ENCODE measurements around a stretch of chr2.

DNA sequence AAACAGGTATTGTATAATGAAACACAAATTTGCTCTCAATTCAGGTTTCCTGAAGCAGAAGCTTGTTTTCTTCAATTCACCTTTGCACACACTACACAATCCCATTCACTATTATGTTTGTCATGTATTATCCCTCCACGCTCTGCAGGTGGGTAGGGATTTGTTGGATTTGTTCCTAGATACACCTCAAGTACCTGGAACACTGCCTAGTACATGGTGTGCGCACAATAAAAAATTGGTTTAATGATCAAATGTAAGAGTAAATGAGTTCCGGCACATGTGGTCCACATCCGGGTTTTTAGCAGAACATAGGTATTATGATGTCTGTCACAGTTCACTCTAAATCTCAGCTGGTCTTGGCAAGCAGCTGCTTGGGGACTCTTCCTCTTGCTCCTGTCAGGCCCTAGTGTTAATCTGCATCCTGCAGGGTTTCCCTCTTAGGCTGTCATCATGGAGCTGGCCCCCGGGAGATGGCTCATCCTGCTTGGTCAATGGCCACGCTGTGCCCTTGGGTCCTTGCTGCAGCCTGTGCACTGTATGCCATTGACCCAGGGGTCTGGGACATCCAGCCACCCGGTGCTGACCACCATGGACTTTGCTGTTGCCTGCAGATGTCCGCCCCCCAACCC is 21.8 kb upstream of the IL1R1 start:
- RRBS, result no CpG with 5 or more reads among the region's 8 CpGs

DNA sequence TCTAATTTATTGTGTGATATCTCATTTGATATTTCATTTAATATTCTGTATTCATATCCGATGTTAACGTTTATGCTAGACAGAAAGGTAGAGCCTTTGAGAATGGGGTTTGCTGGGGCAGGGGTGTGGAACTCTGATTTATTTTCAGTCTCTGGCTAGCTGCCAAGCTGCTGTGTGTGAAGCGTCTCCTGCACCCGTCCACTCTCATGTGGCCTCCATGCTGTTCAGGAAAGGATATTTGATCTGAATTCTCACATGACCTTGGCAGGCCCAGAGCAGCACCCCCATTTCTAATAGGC is 1.5 kb downstream of the IL1R1 start:
- RRBS, result no CpG with 5 or more reads among the region's 4 CpGs

GRCh38 chr2:102358447-102358975 is 2.9 kb downstream of the IL18R1 start:
- RRBS, result no CpG with 5 or more reads among the region's 9 CpGs

- RRBS, result no CpG with 5 or more reads among the region's 6 CpGs
Measured at GRCh38 chr2:102421680-102422448, 1.1 kb upstream of the IL18RAP start.

- RRBS, result no CpG with 5 or more reads among the region's 3 CpGs
Measured at GRCh38 chr2:102685461-102685965, 51.2 kb downstream of the MFSD9 start.

- RRBS, result no CpG with 5 or more reads among the region's 11 CpGs
Measured at GRCh38 chr2:102735676-102736057, 1.0 kb downstream of the MFSD9 start.

- RRBS, result no CpG with 5 or more reads among the region's 5 CpGs
Measured at GRCh38 chr2:102802281-102802749, 40.5 kb downstream of the TMEM182 start.

GRCh38 chr2:102803848-102804059 is 41.9 kb downstream of the TMEM182 start:
- RRBS, result no CpG with 5 or more reads among the region's 8 CpGs

DNA sequence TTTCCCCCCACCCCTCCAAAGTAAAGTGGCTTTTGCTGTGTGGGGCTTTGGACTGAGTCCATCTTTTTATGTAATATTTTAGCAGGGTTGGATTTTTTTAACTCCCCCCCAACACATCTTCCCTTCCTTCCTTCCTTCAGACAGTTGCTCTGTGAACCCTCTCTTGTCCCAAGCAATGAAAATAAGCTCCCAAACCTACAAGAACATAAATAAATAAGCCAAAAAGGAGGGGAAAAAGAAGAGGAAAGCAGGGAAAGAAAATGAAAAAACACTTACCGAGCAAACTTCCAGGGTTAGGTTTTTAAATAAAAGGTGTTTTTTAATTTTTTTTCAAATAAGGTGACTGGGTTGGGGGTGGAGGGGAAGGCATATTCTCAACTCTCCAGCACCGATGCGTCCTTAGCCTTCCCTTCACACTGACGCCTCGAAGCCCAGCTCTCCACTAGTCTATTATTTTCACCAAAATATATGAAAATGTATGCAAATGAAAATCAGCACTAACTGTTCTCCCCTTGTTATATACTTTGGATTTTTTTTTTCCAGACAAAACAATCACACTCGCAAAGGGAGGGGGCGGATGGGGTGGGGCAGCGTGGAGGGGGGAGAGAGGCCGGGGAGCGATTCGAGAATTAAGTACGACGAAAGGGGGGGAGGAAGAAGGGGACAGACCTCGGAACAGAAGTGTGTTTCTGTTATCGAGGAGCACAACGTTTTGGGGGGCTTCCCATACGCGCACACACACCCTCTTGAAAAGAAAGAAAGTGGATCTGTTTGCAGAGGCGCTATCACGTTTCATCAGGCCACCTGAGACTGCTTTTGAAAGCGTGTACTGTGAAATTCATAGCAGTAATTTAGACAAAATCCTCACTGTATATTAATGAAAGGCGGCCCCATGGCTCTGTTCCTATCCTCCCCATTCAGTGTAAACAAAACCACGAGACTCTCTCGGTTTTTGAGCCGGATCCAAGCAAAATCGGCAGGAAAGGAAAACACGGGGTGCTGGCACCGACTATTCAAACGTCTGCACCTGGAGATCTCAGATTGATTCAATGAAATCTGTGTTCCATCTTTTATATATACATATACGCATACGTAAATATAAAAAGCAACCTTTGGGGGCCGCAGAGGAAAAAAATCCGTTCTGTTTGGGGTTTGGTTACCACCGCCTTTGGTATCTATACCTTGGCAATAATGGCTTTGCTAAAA is 2.5 kb upstream of the POU3F3 start:
- RRBS, result no CpG with 5 or more reads among the region's 34 CpGs

GRCh38 chr2:104889254-104889700 is 35.4 kb downstream of the POU3F3 start:
- RRBS, result no CpG with 5 or more reads among the region's 6 CpGs

- RRBS, result no CpG with 5 or more reads among the region's 4 CpGs
Measured at GRCh38 chr2:105125444-105125926, 87.6 kb downstream of the MRPS9 start.

DNA sequence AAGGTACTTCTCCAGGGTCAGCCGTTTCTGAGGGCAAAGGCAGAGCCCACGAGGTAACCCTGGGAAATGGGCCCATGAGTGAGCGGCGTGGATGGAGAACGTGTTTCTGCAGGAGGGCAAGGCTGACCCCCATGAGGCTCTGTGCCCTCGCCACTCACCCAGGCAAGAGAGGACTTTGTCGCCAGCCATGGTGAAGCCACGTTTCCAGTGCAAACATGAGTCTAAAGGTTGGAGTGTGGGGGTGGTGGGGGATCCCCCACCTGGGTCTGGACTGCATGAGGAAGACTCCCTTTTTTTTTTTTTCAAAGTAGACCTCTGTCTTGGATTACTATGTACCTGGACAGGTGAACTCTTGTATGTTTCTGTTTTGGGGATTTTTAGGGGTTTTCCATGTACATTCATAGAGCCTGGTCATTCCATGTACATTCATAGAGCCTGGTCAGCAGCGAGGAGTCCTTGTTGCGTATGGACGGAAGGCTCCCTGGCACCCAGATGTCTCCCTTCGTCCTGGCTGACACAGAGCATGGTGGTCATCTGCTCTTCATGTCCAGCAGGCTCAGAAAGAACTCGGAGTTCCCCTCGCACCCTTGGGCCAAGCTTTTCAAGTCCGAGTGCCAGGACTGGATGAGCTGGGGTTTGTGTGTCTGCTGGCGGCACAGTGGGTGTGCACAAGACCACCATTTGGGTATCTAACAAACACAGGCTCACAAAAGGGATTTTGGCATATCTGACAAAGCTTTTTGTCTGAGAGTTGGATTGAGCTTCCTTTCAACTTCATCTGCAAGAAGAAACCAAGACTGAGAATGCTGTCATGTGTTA is 25.4 kb downstream of the GPR45 start:
- RRBS, result no CpG with 5 or more reads among the region's 16 CpGs

GRCh38 chr2:105364119-105364778 is 26.9 kb downstream of the C2orf49 start:
- RRBS, result no CpG with 5 or more reads among the region's 5 CpGs

DNA sequence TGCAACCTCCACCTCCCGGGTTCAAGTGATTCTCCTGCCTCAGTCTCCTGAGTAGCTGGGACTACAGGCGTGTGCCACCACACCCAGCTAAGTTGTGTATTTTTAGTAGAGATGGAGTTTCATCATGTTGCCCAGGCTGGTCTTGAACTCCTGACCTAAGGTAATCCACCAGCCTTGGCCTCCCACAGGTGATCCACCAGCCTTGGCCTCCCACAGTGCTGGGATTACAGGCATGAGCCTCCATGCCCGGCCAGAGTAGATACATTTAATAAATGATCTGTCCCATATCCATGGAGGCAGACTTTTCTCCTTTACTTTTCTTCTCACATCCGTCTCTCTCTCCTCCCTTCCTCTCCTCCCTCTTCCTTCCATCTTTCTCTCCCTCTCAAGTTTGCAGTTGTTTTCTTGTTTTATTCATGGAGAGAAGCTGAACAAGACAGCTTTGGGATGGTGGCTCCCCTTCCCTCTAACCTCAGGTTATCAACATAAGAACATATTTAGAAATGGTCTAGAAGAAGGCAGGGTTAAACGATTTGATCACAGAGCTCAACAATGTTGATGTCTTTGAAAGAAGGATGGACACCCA is 29.6 kb downstream of the C2orf49 start:
- RRBS, result no CpG with 5 or more reads among the region's 5 CpGs

DNA sequence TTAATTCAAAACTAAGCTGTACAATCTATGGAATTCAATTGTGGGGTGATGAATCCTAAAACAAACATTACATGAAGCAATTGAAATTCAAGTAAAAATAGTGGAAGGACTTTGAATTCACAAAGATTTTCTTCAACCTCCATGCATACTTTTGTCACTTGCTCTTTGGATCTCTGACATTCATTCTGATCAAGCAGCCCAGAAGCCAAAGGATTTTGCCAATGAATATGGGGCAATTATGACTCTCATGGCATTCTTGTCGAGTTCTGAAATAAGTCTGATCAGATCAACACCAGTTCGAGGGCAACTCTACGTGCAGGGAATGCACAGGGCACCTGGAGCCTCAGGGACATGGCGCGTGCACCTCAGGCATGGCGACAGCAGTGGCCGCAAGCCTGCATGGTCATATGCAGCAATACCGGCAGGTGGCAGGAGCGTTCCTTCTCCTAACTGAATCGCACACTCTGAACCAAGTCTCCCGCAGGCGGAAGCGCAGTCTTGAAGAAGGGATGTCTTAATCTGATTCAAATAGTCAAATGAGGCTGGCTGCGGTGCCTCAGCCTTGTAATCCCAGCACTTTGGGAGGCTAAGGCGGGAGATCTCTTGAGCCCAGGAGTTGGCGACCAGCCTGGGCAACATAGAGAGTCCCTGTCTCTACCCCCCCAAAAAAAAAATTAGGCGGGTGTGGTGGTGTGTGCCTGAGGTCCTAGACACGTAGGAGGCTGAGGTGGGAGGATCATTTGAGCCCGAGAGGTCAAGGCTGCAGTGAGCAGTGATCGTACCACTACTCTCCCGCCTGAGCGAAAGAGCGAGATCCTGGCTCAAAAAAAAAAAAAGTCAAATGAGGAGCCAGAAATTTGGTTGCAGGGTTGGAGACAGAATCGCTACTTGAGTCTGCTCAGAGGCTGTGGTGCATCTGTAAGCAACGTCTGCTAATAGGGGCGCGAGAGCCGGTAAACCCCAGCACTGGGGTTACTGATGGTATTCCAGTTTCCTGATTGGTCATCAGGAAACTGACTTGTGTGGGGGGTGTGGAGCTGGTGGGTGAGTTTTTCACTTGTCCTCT is 29.0 kb downstream of the FHL2 start:
- RRBS, result no CpG with 5 or more reads among the region's 28 CpGs

GRCh38 chr2:105406078-105406907 is 7.4 kb upstream of the FHL2 start:
- RRBS, result no CpG with 5 or more reads among the region's 8 CpGs

GRCh38 chr2:105455564-105456260 is 56.9 kb upstream of the FHL2 start:
- RRBS, result no CpG with 5 or more reads among the region's 8 CpGs

- RRBS, result no CpG with 5 or more reads among the region's 4 CpGs
Measured at GRCh38 chr2:105490321-105490754, 91.5 kb upstream of the FHL2 start.

DNA sequence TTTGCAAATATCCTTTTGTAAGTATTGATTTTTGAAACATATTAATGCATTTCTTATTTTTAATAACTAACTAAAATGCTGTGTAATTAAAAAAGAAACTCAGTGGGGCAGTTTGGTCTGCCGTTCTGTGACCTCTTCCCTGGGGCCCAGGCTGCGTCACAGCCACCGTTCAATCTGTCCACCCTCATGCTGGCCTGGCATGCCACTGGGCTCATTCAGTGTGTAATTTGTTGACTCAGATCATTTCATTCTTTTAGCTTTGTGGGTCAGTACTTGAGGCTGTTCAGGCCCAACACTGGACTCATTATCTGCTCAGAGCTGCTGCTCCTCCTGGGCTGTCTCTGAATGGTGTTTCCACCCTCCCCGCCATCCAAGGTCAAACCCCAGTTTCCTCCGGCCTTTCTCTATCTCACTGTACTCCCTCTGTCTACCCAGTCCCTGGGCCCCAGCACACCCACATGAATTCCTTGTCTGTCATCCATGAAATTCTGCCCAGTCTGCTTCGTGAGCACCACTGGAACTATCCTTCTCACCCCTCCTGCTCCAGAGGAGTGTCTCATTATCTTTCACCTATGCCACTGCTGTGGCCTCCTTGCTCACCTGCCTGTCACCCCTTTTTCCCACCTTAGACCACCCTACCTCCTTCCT is 152.4 kb upstream of the NCK2 start:
- RRBS, result no CpG with 5 or more reads among the region's 6 CpGs

DNA sequence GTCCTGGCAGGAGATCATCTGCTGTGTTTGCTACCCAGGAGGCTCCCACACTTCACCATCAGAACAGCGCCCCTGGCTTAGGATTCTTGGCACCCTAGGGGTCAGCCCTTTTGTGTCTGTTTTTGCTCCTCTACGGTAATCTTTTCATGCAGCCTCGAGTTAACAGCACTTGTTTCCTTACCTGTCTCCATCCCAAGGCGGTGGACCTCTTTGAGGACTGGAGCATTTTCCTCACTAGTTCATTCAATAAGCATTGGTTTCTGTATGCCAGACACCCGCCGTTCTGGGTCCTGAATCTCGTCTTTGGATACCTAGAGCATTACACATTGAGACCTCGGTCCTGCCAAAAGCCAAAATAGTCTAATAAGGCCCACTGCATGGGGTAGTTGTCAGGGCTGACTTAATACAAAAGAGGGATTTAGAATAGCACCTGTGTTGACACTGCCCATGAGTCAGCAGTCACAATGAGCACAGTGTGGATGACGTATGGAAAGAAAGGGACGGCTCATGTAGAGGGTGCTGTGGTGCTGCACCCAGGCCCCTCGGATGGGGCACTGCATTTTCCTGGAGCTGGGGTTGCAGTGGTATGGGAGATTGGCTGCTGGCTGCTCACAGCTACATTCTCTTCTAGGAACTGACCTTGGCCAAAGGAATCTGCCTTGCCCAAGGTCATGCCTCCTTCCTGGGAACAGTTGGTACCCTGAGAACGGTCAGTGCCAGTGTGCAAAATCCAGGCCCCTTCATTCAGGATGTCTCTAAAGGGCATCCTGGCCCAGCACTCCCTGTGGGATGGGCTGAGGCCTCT is 127.0 kb upstream of the NCK2 start:
- RRBS, result no CpG with 5 or more reads among the region's 12 CpGs

Data from amniotic epithelial cell (primary cell).